ENCODE measurements around a stretch of chr6.

DNA sequence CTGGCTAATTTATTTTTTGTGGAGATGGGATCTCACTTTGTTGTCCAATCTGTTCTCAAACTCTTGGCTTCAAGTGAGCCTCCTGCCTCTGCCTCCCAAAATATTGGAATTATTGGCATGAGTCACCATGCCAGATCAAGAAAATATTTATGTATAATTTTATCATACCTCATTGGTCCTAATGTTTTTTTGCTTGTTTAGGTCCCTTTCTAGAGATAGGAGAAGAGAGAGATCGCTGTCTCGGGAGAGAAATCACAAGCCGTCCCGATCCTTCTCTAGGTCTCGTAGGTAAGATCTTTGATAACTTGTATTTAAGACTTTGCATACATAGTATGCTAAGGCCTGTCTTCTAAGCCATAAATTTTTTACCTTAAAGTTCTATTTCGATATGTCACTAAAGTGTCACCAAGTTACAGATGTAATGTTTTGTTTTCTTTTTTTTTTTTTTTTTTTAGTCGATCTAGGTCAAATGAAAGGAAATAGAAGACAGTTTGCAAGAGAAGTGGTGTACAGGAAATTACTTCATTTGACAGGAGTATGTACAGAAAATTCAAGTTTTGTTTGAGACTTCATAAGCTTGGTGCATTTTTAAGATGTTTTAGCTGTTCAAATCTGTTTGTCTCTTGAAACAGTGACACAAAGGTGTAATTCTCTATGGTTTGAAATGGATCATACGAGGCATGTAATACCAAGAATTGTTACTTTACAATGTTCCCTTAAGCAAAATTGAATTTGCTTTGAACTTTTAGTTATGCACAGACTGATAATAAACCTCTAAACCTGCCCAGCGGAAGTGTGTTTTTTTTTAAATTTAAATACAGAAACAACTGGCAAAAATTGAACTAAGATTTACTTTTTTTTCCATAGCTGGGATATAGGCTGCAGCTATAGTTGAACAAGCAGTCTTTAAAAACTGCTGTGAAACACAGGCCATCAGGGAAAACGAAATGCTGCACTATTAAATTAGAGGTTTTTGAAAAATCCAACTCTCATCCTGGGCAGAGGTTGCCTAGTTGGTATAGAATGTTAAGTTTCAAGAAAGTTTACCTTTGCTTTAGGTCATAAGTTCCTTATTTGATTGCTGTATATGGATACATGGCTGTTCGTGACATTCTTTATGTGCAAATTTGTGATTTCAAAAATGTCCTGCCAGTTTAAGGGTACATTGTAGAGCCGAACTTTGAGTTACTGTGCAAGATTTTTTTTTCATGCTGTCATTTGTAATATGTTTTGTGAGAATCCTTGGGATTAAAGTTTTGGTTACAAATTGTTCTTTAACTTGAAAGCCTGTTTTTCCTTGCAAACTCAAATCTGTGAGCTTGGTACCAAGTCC lies 7.8 kb downstream of the SRSF3 start:
- PRO-cap: no peak

GRCh38 chr6:36607484-36608428 lies 13.6 kb downstream of the SRSF3 start:
- PRO-cap: no peak

- PRO-cap: no peak
Measured at GRCh38 chr6:36608492-36609598, 14.7 kb downstream of the SRSF3 start.

- PRO-cap: no peak
Measured at GRCh38 chr6:36742994-36743494, 45.4 kb downstream of the RAB44 start.

DNA sequence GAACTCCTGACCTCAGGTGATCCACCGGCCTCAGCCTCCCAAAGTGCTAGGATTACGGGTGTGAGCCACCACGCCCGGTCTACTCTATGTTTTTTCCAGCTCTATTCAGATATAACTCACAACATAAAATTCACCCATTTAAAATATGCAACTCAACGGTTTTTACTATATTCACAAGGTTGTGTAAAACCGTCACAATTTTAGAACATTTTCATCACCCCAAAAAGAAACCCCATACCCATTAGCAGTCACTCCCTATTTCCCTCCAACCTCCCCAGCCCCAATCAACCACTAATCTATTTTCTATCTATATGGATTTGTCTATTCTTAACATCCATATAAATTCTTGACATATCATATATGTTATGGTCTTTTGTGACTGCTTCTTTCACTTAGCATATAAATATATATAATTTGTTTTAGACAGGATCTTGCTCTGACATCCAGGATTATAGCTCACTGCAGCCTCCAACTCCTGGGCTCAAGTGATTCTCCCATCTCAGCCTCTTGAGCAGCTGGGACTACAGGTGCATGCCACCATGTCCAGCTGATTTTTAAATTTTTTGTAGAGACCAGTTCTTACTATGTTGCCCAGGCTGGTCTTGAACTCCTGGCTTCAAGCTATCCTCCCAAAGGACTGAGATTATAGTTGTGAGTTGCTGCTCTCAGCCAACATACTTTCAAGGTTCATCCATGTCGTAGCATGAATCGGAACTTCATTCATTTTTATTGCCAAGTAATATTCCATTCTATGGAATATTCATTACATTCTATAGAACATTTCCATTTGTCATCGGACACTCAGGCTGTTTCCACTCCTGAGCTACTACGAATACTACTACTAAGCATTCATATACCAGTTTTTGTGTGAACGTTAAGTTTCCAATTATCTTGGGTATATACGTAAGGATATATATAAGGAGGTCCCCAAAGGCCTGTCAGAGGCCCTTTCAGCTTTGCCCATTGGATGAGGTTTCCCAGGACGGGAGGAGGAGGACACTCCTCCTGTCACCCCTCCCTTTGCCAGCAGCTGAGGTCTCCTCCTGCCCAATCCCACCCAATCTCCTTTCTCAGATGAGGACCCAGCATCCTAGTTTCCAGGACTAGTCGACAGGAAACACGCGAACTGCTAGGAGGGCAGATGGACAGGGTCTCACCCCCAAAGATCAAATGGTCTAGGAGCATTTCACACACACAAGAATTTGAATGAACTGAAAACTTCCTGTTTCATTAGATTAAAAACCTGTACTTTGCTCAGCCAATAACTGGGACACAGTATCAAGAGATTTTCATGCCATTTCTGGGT lies 11.5 kb downstream of the PI16 start:
- PRO-cap: no peak

DNA sequence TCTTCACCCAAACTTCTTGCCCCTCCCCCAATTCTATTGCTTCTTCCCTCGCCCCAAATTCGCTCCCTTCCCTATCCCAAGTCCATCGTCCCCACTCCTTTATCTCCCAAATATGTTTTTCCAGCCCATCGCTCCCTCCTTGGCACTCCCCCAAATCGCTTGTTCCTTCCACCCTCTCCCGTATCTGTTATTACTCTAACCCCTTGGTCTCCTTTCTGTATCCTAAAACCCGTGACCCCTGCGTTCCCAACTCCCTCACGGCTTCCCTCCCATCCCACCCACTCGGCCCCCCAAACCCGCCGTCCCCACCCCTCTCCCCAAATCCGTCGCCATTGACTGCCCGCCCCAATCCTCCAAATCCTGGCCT lies 578 bp downstream of the MTCH1 start:
- PRO-cap: no peak

GRCh38 chr6:36987052-36987493 lies 1.1 kb upstream of the MTCH1 start:
- PRO-cap: no peak

DNA sequence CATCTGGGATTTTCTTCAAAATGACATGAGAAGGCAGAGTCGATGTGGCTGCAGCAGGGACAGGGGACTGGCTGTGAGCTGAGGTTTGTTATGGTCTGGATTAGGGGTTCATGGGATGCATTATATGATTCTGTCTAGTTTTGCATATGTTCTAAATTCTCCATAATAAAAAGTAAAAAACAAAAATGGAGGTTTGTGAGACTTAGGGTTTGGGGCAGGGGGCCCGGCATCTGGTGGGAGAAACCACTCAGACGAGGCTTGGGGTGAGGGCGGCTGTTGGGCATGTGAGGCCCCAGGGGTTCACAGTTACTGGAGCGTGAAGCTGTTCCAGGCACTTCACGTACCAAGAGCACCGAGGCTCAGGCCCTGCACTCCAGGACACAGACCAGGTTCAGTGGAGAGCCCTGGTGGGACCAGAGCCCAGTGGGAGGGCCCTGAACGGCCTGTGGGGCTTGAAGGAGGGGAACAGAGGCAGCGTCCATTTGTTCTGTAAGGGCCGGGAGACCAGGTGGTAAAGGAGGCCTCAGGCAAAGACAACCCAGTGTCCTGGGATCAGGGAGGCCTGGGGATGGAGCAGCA lies 1.5 kb upstream of the FGD2 start:
- PRO-cap: no peak

DNA sequence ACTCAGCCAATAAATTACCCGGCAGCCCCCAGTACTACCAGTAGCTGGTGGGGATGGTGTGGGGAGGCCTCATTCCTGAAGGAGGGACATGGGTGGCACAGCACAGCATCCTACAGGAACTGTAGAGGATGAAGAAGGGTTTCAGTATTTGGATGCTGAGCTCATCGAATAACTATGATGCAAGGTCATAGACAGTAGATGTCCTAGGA lies 1.5 kb downstream of the FGD2 start:
- PRO-cap: no peak

DNA sequence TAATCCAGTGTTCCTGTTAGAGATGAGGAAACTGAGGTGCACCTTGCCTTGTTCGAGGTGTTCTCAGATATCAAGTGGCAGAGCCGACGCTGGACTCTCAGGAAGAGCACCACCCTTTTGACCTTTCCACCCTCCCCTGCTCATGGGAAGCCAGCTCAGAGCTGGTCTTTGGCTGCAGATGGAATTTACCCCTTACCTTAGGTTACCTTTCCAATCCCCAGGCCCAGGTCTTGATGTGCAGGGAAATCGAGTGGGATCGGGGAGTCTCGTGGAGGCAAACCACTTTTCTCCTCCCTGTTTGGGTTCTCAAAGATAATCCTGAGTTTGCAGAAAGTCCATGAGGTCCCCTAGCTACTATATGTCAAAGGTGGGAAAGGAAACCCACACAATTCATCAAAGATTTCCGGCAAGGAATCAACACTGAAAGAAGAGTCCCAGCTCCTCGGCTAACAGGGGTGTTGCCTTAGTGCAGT lies 62.9 kb upstream of the PIM1 start:
- PRO-cap: no peak

- PRO-cap: bidirectional peak, plus-strand start at chr6:37131122, minus-strand start at chr6:37130886; bidirectional peak, plus-strand start at chr6:37131638, minus-strand start at chr6:37131312
Measured at GRCh38 chr6:37130769-37132040, 38.7 kb upstream of the PIM1 start.

GRCh38 chr6:37141059-37142277 lies 28.5 kb upstream of the PIM1 start:
- PRO-cap: no peak

DNA sequence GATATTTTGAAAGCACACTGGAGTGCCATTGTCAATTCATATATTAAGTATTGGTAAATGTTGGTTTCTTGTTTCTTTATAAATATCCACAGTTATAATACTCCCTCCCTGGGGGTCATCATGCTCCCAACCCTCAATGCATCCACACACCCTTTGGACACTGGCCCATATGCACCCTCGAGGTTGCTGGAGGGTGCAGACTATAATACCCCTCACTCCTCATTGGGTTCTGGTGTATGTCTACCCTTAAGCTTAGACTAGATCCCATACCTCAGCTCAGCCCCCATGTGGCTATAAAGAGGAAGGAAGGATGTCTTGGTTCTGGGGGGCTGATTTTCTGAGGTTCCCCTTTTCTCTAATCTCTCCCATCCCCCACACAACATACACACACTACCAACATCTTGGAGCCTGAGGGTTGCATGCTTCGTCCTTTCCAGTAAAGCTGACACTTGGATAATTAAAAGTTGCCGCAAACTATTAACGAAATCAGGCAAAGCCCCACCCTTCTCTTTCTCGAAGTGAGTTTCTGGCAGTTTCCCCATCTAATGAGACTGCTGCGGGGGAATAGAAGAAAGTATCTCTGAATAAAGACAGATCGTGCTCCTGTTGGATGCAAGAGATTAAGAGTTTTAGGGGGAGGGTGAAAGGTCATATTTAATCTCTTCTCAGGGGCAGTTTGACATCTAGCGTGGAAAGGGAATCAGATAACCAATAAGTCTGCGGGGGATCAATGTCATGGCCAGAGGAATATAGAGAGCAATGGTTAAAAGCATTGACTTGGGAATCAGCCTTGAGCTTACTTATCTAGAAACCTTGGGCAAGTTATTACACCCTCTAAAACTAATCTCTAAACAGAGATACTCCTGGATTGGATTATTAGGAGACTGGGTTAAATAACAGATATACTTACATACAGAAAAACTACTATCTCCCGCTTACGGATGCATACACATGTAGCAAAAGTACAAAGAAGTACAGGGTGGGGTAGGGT lies 7.5 kb downstream of the PIM1 start:
- PRO-cap: no peak

- PRO-cap: bidirectional peak, plus-strand start at chr6:37245118, minus-strand start at chr6:37244816
Measured at GRCh38 chr6:37244621-37245436, 12.7 kb upstream of the TBC1D22B start.

- PRO-cap: no peak
Measured at GRCh38 chr6:37506893-37507610, 7.4 kb upstream of the CCDC167 start.

DNA sequence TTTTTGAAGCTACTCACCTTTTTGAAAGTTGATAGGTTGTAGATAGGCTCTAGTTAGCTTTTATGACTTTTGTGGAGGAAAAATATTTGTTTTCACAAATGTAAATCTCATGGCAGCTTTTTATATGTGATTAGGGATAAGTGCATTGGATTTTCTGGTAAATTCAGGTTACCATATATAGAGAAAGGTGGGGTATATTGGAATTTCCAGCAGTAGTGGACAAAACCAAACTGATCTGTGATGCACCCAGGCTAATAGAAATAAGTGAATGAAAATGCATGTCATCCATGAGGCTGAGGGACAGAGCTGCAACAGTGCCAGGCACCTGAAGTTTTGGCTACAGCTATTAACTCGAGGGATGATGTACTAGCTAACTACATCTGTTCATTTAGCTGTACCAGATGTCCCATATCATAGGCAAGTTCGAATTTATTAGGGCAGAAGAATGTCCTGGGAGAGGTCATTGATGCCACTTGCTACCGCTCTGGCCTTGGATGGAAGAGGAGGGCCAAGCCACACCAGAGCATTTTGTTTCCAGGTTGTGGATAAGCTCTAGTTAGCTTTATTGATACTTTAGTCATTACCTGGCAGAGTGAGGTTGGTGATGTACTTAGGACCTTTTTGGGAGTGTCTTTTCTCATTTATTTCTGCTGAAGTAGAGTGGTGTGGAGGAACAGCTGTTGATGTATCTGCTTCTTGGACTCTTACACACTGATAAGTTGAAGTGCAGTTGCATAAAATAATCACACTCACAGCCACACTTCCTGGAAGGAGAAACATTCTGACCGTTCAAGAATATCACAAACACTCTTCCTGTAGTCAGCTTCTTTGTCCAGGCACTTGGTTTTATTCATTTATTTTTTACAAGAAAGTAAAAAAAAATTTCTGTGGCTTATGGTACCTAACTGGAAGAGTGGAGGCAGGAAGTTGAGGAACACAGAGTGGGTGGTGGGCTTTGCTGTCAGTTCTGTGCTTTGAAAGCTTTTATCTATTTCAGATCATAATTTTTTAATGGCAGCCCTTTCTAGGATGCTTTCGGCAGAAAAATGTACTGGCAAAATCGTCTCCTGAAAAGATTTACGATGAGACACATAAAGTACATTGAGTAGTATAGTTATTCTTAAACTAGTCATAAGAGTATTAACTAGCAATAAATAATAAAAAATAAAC lies 8.2 kb downstream of the ZFAND3 start:
- PRO-cap: no peak

GRCh38 chr6:37861012-37861544 lies 41.6 kb downstream of the ZFAND3 start:
- PRO-cap: no peak

GRCh38 chr6:38063185-38063970 lies 243.9 kb downstream of the ZFAND3 start:
- PRO-cap: no peak

- PRO-cap: no peak
Measured at GRCh38 chr6:38508327-38509208, 131.2 kb downstream of the BTBD9 start.

DNA sequence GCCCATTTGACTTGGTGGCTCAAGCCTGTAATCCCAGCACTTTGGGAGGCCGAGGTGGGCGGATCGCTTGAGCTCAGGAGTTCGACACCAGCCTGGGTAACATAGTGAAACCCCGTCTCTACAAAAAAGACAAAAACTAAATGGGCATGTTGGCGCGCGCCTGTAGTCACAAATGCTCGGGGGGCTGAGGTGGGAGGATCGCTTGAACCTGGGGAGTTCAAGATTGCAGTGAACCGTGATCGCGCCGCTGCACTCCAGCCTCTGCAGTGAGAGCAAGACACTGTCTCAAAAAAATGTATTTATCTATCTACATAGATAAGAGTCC lies 746 bp upstream of the BTBD9 start:
- PRO-cap: no peak